Heart left ventricle (tissue), 7 donors: ENCODE results near the genes ARID4A, DACT1 and SIX4.

DNA sequence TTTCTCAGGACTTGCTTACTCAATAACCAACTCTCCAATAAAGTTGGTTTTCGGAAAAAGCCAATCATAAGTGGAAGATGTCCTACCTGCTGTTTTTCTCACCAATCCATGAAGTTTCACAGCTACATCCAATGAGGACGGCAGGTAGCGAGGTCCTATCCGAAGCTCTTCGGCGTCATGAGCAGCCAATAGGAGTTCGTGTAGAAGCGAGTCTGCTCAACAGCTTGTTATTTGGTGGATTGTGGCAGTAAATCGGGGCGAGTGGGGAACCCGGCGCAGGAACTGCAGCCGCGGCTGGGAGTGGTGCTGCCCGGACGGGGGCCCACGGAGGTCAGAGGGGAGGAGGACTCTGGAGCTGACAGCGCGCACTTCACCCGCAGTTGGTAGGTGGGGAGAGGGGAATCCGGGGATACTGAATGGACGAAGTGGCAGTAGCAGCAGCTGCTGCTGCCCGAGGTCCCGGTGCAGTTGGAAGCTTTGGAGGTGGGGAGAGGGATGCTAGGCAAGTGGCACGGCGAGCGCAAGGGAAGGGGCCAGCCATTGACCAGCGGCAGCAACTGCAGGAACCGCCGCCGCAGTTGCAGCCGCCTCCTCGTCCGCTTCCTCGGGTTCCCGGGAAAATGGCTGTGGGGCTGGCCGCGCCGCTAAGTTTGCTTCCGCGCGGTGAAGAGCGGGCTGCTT lies at the start of gene ARID4A:
TSS of gene ARID4A (plus strand) at position 238 of the 681 bp plus-strand sequence.
- PRO-cap, 6 experiments, result peak in 6 of 6 experiments; most common plus-strand start position 250 of the sequence (in 4)
- RAMPAGE, long total RNA, 2 experiments, result start-site peak on the plus strand in 2 of 2 experiments, centred at positions 211 to 255 of the sequence, 42 to 46 reads per replicate
- RRBS, result 2% methylated on average over 12 of the region's 43 CpGs

GRCh38 chr14:58310220-58310743 lies 11.9 kb downstream of the ARID4A start:
- PRO-cap, 6 experiments, result no peak in any of the 6 experiments
- RAMPAGE, long total RNA, 2 experiments, result no peak in any of the 2 experiments
- RRBS, result no CpG with 5 or more reads among the region's 3 CpGs

- PRO-cap, 6 experiments, result no peak in any of the 6 experiments
- RAMPAGE, long total RNA, 2 experiments, result no peak in any of the 2 experiments
- RRBS, result no CpG with 5 or more reads among the region's 6 CpGs
These were observed 20.1 kb downstream of the ARID4A start for GRCh38 chr14:58318496-58318911.

- PRO-cap, 6 experiments, result no peak in any of the 6 experiments
- RAMPAGE, long total RNA, 2 experiments, result no peak in any of the 2 experiments
- RRBS, result no CpG with 5 or more reads among the region's 3 CpGs
These were observed 31.4 kb downstream of the ARID4A start for GRCh38 chr14:58329681-58330257.

DNA sequence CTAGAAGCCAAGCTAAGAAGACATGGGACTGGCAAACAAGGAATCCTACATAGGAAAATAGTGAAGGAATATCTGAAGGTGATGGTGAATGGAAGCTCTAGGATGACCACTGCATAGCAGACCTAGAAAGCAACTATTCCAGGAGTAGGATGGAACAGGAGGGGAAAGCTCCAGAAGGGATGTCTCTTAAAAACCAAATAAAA lies 26.1 kb upstream of the TOMM20L start:
- PRO-cap, 6 experiments, result no peak in any of the 6 experiments
- RAMPAGE, long total RNA, 2 experiments, result no peak in any of the 2 experiments

DNA sequence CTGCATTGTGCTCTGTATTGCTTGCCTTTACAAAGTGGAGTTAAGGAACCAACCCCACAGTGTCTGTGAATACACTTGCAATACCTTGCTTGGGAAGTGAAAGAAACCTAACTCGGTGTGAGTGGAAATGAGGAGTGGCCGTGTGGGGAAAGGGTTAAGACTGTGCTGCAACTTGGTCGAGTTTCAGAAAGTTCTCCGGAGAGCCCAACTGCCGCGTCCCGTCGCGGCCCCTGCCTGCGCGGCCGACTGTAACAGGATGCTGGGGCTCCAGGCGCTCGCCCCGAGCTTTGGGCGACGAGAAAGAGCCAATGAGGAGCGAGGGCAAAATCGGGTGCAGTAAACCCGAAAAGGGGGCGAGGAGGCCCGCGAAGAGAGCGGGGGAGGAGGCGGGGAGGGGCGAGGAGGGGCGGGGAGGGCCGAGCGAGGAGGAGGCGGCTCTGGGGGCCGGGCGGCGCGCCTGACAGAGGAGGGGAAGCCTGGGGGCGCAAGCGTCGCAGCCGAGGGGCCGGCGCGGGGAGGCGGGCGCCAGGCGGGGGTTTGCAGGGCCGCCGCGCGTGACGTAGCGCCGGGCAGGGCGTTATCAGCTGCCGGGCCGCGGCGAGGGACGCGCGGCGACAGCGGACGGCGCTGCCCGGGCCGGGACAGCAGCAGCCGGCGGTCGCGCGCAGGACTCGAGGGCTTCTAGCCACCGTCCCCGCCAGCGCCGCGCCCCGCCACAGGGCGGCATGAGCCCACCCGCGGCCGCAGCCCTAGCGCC lies at the start of gene DACT1:
TSS of gene DACT1 (plus strand) at position 577 of the 757 bp plus-strand sequence.
- PRO-cap, 6 experiments, result peak in 6 of 6 experiments; most common plus-strand start position 186 of the sequence (in 4); most common minus-strand start position 244 of the sequence (in 3)
- RAMPAGE, long total RNA, 2 experiments, result no peak in any of the 2 experiments
- RRBS, result 1% methylated on average over 33 of the region's 82 CpGs

GRCh38 chr14:59255103-59255646 lies 66.7 kb downstream of the DAAM1 start:
- PRO-cap, 6 experiments, result peak in 4 of 6 experiments; most common plus-strand start chr14:59255351 (in 2); most common minus-strand start chr14:59255239 (in 2)
- RAMPAGE, long total RNA, 2 experiments, result no peak in any of the 2 experiments
- RRBS, result no CpG with 5 or more reads among the region's 5 CpGs

DNA sequence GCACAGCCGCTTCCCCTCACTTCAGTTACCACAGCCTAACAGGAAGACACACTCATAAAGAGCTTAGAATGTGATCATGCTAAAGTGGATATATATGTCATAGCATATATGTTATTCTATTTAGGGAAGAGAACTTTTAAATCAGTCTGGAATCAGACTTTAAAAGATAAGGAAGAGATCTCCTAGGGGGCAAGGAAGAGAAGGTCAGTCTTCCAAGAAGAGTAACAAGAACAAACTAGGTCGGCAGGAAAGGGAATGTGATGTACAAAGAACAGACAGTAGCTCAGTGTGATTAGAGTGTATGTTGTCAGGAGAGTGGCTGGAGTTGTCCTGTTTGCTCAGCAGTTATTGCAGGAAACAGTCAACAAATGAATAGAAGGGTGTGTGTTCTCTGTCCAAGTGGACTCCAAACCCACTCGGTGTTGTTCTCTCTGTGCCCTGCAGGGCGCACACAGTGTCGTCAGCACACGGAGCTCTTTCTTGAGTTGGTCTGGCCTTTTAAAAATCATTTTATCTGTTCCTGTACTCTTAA lies 74.5 kb downstream of the DAAM1 start:
- PRO-cap, 6 experiments, result peak in 2 of 6 experiments; most common plus-strand start position 360 of the sequence (in 1); most common minus-strand start position 321 of the sequence (in 2)
- RAMPAGE, long total RNA, 2 experiments, result no peak in any of the 2 experiments
- RRBS, result no CpG with 5 or more reads among the region's 6 CpGs

DNA sequence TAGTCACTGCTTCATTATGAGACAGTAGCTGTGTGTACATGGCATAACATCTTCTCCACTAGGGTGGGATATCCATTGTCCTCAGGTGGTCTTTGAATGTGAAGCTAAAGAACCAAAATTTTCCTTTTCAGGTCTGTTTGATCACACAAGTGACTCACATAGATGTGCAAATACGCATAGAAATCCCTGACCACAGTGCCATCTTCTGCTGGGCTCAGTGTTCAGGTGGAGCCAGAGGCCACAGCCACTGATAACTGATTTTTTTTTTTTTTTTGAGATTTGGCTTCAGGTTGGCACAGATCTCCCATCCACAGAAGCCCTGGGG lies 125.7 kb downstream of the DAAM1 start:
- PRO-cap, 6 experiments, result no peak in any of the 6 experiments
- RAMPAGE, long total RNA, 2 experiments, result no peak in any of the 2 experiments
- RRBS, result no CpG with 5 or more reads among the region's 1 CpG

DNA sequence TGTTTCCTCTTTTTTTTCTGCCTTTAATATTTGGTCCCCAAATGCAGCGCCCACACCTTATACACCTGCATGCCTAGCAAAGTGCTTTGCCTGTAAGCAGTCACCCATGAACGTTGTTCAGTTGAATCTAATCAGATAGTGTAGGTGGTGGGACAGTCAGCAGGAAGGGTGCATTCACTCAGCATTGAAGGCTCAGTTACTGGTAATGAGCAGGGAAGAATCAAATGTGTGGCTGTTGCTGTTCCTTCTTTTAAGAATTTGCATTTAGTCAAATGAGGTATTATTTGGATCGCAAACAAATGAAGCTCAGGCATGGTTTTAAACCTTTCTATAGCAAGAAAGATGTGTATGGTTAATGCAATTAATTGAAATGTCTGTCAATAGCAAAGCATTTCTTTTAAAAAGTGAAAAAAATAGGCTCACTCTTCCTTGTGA lies 108.3 kb downstream of the GPR135 start:
- PRO-cap, 6 experiments, result no peak in any of the 6 experiments
- RAMPAGE, long total RNA, 2 experiments, result no peak in any of the 2 experiments
- RRBS, result no CpG with 5 or more reads among the region's 3 CpGs

- PRO-cap, 6 experiments, result no peak in any of the 6 experiments
- RAMPAGE, long total RNA, 2 experiments, result no peak in any of the 2 experiments
- RRBS, result 2% methylated on average over 7 of the region's 41 CpGs
These were observed 1.1 kb downstream of the RTN1 start for GRCh38 chr14:59869224-59870207.

DNA sequence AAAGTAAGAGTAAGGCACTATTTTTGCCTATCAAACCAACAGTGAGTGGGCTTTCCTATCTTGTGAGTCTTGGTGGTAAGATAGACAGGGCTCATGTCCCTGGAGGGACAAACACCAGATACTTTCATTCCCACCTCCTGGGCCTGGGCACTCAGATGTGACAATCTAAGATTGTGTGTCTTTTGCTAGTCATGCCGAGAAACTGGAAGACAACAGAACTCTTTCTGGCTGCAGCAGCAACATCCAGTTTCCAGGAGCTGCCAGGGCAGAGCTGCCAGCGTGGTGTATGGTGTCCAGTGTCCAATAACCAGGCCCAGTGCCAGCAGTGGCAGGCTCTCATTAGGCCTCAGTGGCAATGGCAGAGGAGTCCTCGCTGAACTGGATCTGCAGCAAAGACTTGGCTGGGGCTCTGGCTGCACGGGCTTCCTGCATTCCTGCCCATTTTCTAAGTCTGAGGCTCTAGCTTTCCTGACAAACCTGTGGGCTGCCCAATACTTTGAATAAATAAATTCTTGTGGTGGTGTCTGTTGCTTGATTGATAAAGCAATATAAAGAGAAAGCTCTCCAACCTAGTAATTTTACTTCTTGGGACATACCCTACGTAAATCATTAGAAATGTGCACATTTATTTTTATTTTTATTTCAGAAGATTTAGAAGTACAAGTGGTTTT lies 26.2 kb upstream of the PPM1A start:
- PRO-cap, 6 experiments, result peak in 2 of 6 experiments; most common plus-strand start position 342 of the sequence (in 2)
- RAMPAGE, long total RNA, 2 experiments, result no peak in any of the 2 experiments
- RRBS, result no CpG with 5 or more reads among the region's 5 CpGs

DNA sequence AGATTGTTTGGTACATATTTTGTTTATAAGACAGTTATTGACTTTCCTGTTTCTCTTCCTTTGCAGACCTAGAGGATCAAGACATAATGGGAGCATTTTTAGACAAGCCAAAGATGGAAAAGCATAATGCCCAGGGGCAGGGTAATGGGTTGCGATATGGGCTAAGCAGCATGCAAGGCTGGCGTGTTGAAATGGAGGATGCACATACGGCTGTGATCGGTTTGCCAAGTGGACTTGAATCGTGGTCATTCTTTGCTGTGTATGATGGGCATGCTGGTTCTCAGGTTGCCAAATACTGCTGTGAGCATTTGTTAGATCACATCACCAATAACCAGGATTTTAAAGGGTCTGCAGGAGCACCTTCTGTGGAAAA lies 33.6 kb downstream of the PPM1A start:
- PRO-cap, 6 experiments, result no peak in any of the 6 experiments
- RAMPAGE, long total RNA, 2 experiments, result no peak in any of the 2 experiments
- RRBS, result no CpG with 5 or more reads among the region's 5 CpGs

- PRO-cap, 6 experiments, result no peak in any of the 6 experiments
- RAMPAGE, long total RNA, 2 experiments, result no peak in any of the 2 experiments
- RRBS, result no CpG with 5 or more reads among the region's 7 CpGs
These were observed 55.4 kb downstream of the PPM1A start for GRCh38 chr14:60304479-60304843.

DNA sequence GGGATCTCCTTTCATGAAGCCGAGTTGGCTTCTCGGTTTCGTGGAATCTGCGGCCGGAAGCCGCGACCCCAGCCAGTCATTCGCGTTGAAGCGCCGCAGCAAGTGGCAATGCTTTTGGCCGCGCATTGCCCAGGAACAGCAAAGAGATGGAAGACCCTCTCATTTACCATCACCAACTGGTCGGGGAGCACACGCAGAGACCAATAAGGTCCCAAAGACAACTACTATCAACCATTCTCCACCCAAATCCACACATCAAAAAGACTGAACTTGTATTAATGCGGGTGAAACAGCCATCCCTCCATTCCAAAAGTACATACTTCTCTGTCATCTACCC lies 8.5 kb upstream of the SIX1 start:
- PRO-cap, 6 experiments, result no peak in any of the 6 experiments
- RAMPAGE, long total RNA, 2 experiments, result no peak in any of the 2 experiments
- RRBS, result no CpG with 5 or more reads among the region's 16 CpGs

GRCh38 chr14:60664869-60665551 lies 15.7 kb upstream of the SIX1 start:
- PRO-cap, 6 experiments, result no peak in any of the 6 experiments
- RAMPAGE, long total RNA, 2 experiments, result no peak in any of the 2 experiments
- RRBS, result no CpG with 5 or more reads among the region's 4 CpGs

GRCh38 chr14:60722872-60723974 lies 928 bp downstream of the SIX4 start:
- PRO-cap, 6 experiments, result no peak in any of the 6 experiments
- RAMPAGE, long total RNA, 2 experiments, result no peak in any of the 2 experiments
- RRBS, result 2% methylated on average over 24 of the region's 99 CpGs

DNA sequence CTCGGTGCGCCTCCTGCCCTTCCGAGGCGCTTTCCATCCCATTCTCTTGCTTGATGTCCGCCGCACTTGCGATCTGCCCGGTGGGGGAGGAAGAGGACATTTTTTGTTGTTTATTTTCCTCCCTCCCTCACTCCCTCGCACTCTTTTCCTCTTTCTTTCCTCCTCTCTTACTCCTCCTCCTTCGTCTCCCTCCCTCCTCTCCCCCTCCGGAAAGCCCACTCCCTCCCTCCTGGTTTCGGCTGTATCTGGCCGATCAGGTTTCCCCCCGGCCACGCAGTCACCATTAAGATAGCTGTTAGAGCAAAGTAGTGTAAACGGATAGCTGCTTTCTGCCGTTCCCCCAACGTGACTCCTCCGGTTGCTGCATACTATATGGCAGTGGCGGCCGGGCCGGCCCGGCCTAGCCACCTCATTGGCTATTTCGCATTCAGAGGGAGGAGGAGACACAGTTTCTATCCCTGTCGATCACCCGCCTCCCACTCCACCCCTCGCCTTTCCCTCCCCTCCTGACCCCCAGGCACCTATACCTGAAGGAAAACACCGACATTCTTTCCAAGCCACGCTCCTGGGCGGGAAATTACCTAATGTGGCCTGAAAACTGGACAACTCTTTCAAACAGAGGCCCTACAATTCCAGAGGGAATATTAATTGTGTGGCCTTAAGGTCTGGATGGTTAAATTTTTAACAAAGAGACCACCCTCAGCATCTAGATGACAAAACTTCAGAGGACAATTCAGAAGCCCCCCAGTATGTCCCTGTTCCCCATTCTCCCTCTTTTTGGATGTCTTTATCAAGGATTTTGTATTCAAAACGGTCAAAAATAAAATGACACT lies at the start of gene SIX4:
TSS of gene SIX4 (minus strand) at position 377 of the 833 bp plus-strand sequence.
- PRO-cap, 6 experiments, result peak in 2 of 6 experiments; most common minus-strand start position 345 of the sequence (in 2)
- RAMPAGE, long total RNA, 2 experiments, result no peak in any of the 2 experiments
- RRBS, result under 1% methylated on average over 13 of the region's 31 CpGs

DNA sequence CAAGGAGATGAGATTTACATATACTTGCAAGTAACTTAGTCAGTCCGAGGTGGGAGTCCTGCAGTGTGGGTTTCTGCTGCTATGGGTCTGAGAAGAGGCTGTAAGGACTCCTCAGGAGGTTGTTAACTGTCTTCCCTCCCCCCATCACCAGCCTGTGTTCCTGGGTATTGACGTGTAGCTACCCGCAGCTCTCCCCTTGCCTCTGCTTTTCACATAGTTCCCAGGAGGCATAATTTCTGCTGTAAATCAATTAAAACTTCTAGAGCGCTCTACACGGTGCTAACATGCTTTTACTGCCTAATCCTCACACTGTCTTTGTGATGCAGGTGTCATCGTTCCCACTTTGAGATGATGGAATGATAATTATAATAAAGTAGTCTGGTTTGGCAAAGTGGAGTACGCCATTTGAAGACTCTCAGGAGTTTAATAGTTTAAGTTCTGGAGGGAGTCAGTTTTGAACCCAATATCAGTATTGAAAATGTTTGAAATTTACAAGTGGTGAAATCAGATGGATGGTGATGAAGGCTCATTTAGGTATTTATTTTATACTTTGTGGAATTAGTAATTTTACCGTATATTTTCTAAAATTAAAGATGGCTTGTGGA lies 1.8 kb downstream of the PRKCH start:
- PRO-cap, 6 experiments, result peak in 1 of 6 experiments; most common plus-strand start position 42 of the sequence (in 1)
- RAMPAGE, long total RNA, 2 experiments, result no peak in any of the 2 experiments
- RRBS, result no CpG with 5 or more reads among the region's 8 CpGs

DNA sequence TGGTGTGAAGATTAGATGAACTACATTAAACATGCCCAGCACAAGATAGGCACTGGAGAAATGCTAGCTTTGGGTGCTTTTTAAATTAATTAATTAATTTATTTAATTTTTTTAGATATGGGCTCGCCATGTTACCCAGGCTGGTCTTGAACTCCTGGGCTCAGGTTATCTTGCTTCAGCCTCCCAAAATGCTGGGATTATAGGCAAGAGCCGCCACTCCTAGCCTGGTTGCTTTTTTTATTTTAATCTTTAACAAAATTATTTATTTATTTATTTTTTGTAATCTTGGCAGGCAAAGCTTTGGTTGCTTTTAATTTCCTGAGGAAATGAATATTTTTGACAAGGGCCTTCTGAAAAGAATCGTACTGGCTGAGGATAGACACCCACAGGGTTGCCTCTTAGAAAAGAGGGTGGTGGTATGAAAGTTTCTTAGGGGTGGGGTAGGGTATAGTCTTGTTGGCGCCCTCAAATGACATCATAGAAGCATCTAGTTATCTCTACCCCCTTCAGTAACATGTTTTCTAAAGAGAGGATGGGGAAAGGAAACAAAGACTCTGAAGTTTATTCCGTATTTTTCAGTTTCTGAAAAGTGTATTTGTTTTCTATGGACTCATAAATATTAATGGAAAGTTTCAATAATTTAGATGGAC lies 13.5 kb downstream of the PRKCH start:
- PRO-cap, 6 experiments, result no peak in any of the 6 experiments
- RAMPAGE, long total RNA, 2 experiments, result no peak in any of the 2 experiments
- RRBS, result no CpG with 5 or more reads among the region's 5 CpGs